Astrocyte (in vitro differentiated cells and primary cell): ENCODE data around the gene ATP6V0E1.

DNA sequence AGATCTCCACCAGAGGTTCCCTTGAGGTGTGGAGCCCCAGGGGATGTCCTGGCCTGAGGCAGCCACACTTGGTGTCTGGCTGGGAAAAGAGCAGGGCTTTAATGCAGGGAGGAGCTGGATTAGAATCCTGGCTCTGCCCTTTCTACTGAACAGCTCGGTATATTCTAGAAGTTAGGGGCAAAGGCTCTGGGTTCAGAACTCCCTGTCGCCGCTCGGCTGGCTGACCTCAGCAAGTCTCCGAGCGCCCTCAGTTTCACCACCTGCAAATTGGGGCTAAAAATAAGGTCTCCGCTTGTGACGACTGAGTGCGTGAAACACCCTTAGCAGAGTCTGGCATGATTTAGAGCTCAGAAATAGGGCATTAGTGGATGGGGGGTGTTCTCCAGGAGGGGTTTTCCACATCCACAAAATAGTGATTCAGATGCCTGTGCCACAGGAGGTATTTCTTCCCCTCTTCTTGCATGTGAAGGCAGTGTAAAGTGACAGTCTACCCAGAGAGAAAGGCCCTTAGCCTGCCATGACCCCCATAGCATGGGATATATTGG is 1.2 kb downstream of the ERGIC1 start:
- PRO-cap: no peak
- RRBS, 2 experiments: no CpG with 5 or more reads among the region's 9 CpGs

GRCh38 chr5:172835976-172836505 is 2.0 kb downstream of the ERGIC1 start:
- PRO-cap: no peak
- RRBS, 2 experiments: no CpG with 5 or more reads among the region's 7 CpGs

DNA sequence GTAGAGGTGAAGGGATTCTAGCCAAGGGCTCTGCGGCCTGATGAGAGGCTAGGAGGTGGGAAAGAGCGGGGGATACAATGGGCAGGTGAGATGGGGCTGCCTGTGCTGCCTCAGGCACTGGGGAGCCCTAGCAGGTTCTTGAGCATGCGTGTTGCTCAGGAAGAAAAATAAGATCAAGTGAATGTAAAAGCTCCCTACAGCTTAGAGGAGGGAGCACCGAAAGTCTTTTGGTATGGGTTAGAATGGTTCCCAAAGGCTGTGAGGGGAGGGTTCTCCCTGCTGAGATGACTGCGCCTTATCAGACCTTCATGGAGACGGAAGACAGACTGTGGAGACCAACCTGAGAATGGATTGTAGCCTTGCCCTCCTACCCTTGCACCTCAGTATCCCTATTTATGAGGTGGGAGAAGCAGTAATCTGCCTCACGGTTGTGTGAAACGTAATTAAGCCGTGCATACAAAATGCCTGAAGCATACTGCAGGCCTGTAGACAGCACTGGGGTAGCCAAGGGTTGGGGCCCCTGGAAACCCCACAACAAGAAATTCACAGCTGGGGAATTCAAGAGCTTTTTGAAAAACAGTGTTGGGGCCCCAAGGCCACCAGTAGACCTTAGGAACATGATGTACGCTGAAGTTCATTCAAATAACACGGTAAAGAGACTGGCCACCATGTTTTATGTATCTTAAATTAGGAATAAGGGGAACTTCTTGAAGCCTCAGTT is 22.6 kb downstream of the ERGIC1 start:
- PRO-cap: no peak
- RRBS, 2 experiments: no CpG with 5 or more reads among the region's 11 CpGs

GRCh38 chr5:172860476-172861735 is 26.9 kb downstream of the ERGIC1 start:
- PRO-cap: no peak
- RRBS, 2 experiments: 29% methylated on average over 2 of the region's 29 CpGs; no CpG with 5 or more reads in 1 of the 2 experiments

DNA sequence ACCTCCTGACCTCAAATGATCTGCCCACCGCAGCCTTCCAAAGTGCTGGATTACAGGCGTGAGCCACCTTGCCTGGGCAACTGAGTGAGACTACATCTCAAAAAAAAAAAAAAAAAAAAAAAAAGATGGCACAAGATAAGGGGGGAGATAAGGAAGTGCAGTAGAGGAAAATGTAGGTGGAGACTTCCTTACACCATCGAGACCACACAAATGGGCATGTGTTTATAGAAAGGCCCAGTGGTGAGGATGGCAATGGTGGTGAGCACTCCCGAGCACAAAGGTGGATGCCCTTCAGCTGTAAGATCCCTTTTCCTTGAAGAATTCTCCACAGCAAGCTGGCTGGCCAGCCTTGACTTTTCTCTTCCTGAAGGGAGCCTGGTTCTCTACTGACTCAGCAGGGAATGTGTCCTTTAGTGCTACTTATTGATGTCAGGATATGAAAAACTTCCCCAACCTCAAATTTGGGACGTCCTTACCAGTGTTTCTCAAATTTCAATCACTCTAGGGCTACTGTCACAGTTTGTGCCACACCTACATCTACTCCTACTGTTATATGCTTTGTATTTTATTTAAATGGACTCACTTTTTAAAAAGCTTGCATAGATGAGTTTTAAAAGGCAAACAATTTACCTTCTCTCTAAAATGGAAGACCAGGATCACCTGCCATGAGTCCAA is 28.3 kb downstream of the ERGIC1 start:
- PRO-cap: no peak
- RRBS, 2 experiments: no CpG with 5 or more reads among the region's 5 CpGs

DNA sequence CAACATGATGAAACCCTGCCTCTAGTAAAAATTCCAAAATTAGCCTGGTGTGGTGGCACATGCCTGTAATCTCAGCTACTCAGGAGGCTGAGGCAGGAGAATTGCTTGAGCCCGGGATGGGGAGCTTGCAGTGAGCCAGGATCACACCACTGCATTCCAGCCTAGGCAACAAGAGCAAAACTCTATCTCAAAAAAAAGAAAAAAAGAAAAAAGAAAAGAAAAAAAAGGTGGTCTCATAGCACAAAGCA is 38.5 kb downstream of the ERGIC1 start:
- PRO-cap: no peak
- RRBS, 2 experiments: no CpG with 5 or more reads among the region's 1 CpG

- PRO-cap: no peak
- RRBS, 2 experiments: no CpG with 5 or more reads among the region's 11 CpGs
Observed at GRCh38 chr5:172913102-172913850, 45.9 kb upstream of the RPL26L1 start.

DNA sequence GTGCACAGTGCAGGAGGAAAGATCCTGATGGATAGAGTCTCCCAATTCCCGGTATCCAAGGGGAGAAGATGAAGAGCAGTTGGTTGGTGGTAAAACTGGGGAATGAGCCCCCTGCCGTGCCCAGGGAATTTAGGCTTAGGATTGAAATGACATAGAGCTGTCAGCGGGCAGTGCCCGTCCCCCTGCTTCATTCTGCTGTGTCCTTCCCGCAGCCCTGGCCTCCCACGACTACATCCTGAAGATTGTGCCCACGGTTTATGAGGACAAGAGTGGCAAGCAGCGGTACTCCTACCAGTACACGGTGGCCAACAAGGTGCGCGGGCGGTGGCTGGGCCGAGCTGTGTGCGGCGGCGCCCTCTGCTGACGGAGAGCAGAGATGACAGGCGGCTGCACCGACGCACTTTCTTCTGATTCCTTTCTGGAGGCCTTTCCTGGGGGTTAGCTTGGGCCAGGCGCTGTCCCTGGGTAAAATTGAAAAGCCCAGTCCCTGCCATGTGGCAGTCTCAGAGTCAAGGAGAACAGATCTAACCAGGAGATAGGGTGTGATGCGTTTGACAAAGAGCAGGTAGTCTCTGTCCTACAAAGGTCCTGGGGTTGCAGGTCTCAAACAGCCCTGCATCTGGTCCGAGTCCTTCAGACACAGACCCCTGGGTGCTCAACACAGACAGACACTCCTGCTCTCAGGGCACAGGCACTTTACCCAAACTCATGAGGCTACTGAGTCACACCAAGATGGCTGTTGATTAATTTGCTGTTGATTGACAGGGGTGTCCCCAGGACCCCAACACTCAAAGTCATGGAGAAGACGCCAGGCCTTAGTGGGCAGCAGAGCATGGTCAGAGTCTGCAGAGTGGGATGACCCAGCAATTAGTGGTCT is 26.8 kb upstream of the RPL26L1 start:
- PRO-cap: no peak
- RRBS, 2 experiments: no CpG with 5 or more reads among the region's 24 CpGs

GRCh38 chr5:172983427-172984306 is at the start of gene ATP6V0E1:
ATP6V0E1 (plus strand) TSS chr5:172983771.
- PRO-cap: bidirectional peak, plus-strand start at chr5:172983807, minus-strand start at chr5:172983678; unidirectional peak, plus-strand start at chr5:172984139
- RRBS, 2 experiments: 1 to 3% methylated on average over 16 to 20 of the region's 55 CpGs

GRCh38 chr5:173011474-173012168 is 28.1 kb downstream of the ATP6V0E1 start:
- PRO-cap: no peak
- RRBS, 2 experiments: no CpG with 5 or more reads among the region's 8 CpGs

DNA sequence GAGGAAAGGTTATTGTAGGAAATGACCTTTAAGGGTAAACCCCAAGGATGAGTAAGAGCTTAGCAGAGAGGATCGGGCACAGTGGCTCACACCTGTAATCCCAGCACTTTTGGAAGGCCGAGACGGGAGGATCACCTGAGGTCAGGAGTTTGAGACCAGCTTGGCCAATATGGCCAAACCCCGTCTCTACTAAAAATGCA is 16.1 kb upstream of the CREBRF start:
- PRO-cap: no peak
- RRBS, 2 experiments: no CpG with 5 or more reads among the region's 4 CpGs

- PRO-cap: bidirectional peak, plus-strand start at chr5:173057354, minus-strand start at chr5:173057081
- RRBS, 2 experiments: 2 to 8% methylated on average over 2 of the region's 25 CpGs
Observed at GRCh38 chr5:173057241-173057939, 1.2 kb downstream of the CREBRF start.

- PRO-cap: no peak
- RRBS, 2 experiments: 3% methylated on average over 18 to 24 of the region's 77 CpGs
Observed at GRCh38 chr5:173238115-173239116, 3.4 kb upstream of the NKX2-5 start.

DNA sequence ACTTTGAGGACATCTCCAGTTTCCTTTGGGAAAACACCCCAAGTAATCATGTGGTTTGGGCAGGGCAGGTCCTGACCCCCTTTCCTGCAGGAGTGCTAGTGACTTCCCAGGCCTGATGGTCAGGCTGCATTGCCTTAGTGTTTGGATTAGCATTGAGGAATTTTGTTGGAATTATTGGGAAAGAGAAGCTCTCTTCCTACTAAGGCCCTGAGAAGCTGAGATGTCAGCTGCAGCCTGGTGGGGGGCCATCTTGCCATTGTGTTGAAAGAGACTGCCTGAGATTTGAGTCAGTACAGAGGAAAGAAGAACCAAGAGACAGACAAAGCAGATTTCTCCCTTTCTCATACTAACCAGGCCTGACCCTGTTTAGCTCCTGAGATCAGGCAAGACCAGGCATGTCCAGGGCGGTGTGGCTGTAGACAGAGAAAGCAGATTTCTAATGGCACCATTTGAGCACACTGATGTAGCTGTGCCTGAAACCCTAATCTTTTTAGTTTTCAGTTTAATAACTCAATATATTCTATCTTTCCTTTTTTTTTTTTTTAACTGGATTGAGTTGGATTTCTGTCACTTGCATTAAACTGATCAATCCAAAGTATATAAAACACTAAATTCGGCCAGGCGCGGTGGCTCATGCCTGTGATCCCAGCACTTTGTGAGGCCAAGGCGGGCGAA is 35.9 kb downstream of the STC2 start:
- PRO-cap: no peak
- RRBS, 2 experiments: no CpG with 5 or more reads among the region's 6 CpGs

DNA sequence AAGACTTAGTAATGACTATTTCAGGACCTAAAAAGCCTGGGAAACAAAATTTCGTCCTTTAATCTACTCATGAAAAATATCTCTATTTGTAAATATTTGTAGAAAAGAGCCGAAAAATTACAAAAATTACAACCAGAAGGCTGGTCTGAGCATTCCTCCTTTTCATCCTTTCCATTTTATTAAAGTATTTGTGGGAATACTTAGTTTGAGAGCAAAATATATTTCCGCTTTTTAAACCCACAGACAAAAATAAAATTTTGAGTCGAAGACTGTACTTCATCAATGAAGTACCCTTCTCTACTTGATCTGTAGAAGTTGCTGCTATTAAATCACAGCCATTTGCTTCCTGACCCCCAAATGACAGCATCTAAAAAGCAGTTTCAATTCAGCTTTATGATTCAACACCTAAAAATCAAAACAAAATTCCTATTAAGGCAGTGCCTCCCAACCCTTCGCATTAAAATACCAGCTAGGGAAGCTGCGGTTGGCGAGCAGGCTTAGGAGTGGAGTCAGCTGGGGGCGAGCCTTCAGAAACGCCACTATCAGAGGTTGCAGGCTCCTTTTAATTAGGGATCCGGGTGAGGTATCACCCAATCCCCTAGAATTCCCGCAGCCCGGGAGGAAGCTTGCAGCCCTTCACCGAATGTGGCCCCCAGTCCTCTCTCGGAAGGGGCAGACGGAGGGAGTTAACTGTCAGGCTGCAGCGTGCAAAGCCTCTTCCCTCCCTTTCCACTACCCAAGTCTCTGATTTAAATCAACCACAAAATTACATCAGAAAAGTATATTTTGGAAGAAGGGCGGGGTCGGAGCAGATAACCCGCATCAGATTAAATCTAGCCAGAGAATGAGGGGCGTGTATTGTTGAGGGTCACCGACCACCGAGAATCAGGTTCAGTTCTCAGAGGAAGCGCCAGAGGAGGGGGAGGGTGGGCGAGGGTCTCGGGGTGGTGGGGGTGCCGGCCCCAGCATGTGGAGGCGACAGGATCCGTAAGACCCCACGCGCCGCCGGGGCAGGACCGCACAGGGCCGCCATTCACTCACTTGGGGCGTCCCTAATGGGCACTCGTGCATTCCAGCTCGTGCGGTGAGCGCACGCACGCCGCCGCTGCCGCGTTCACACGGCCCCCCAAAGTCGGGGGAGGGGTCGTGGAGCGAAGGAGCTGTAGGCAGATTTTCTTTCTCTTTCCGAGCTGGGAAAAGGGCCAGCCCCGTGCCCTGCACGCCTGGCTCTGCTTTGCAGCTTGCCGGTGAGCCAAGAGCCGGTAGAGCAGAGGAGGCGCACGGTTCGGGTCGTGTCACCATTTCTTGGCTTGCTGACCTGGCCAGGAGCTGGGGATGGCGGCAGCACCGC is 1.6 kb downstream of the STC2 start:
- PRO-cap: bidirectional peak, plus-strand start at position 460 of the sequence, minus-strand start at position 284 of the sequence; bidirectional peak, plus-strand start at position 822 of the sequence, minus-strand start at position 712 of the sequence
- RRBS, 2 experiments: 2% methylated on average over 9 of the region's 60 CpGs

- PRO-cap: no peak
- RRBS, 2 experiments: 92 to 96% methylated on average over 3 of the region's 13 CpGs
Observed at GRCh38 chr5:173501018-173501646, 115.3 kb downstream of the BOD1 start.

- PRO-cap: bidirectional peak, plus-strand start at chr5:173616136, minus-strand start at chr5:173615969
- RRBS, 2 experiments: 1 to 3% methylated on average over 24 of the region's 57 CpGs
Observed at GRCh38 chr5:173615696-173616559, 522 bp downstream of the BOD1 start.

- PRO-cap: no peak
- RRBS, 2 experiments: no CpG with 5 or more reads among the region's 13 CpGs
Observed at GRCh38 chr5:173627850-173628510, 11.5 kb upstream of the BOD1 start.

DNA sequence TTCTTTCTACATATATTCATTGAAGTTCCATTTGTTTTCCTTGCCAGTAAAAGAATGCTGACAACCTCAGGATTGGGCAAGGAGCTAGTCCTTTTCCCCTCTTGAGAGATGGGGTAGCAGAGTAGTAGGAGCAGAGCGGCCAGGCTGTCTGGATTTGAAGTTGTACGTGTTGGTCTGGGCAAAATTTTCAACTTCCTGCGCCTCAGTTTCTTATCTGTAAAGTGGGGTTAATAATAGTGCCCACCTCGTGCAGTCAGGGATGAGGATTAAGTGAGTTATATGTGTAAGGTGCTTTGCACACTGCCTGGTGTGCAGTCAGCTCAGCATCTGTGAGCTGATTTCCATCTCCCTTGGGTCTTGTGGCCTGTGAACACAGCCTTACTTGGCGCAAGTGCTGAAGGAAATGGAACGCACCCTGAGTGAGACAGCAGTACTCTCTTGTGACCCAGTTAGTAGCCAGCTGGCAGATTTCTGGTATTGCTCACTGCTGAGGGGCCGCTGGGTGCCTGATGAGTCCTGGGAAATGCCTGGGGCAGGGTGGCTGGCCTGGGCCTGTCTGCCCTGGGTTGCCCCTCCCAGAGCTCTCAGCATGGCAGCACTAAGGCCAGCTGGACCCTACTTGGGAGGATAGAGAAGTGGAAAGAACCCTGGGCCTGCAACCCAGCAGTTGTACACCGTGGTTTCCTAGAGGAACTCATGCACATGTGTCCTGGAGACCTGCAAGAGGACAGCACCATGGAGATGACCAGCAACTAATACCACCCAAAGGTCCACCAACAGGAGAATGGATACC is 90.9 kb upstream of the BOD1 start:
- PRO-cap: no peak
- RRBS, 2 experiments: no CpG with 5 or more reads among the region's 8 CpGs

DNA sequence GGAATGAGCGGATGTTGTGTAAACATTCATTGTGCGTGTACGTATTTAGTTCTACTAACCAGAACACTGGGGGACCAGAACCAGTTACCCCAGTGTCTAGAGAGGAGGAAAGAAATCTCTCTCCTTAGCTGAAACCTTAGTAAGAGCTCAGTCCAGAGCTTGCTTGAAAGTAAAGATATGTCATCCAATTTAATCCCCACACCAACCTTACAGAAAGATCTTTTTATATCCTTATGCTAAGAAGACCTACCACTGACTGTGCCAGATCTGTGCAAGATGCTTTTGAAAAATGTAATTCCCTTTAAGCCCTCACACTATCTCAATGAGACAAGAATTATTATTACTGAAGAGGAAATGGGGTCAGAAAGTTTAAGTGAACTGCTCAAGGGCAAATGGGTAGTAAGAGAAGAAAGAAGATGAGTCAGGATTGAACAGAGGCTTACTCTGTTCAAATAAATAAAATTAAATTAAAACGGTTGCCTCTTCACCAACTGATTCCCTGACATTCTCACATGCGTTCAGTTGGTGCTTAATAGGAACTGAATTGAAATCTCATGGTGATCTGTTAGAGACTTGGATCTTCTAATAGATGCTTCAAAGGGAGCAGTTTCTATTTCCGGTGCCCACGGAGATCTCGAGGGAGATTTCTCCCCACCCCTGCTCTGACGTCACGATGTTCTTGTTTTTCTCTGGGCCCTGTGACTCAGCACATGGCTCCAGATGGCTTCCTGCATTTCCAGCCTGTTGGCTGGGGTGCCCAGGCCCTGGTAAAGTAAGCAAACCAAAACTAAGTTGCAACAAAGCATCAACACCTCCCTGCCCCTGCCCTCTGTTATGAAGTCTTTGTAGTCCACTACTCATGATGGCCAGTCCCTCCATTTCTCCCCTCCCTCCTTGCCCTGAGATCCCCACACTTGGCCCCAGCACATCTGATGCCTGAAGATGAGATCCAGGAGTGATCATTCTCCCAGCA is 106.3 kb upstream of the CPEB4 start:
- PRO-cap: no peak
- RRBS, 2 experiments: no CpG with 5 or more reads among the region's 10 CpGs